Skin of body (tissue), 2 donors: ENCODE measurements around the gene PHF13.

DNA sequence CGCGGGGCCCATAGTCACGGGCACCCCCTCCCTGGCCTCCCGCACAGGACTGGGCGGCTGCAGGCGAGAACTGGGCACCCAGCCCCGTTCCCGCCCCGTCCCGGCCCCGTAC lies 6.4 kb downstream of the PLEKHG5 start:
- RAMPAGE, long total RNA: no peak

DNA sequence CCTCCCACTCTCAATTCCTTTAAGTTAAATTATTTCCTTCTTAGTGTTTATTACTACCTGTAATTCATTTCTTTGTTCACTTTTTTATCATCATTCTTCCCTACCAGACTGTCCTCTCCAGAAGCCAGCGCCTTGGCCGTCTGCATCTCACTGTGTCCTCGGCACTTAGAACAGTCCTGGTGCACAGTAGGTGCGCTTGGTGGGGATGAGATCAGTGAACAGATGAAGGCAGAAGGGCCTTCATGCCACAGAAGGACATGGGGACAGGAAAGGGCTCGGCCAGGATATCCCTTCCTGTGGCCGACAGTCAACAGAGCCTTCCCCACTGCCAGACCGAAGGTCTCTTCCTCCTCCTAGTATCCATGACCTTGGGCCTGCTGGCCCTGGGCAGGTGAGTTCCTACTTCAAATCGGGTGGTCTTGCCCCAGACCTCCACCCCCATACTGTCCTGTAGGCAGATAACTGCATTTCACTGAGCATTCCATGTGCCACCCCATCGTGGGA lies 3.7 kb downstream of the PLEKHG5 start:
- RAMPAGE, long total RNA: no peak

DNA sequence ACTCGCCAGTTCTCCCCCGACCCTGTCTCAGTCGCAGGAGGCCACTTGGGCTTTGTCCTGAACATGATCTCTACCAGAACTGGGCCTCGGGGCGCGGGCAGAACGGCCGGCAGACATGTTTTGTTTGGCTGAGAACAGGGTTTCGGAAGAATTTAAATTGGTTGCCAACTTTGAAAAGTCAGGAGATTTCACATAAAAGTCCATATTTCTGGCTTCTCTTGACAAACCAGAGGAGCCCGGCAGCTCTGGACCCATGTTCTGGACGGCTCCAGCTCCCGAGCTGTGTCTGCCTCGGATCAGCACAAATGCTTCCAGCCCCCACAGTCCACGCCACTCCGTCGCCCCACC lies 9.4 kb upstream of the PLEKHG5 start:
- RAMPAGE, long total RNA: no peak

- RAMPAGE, long total RNA: no peak
Observed at GRCh38 chr1:6585713-6586240, 6.0 kb downstream of the ZBTB48 start.

DNA sequence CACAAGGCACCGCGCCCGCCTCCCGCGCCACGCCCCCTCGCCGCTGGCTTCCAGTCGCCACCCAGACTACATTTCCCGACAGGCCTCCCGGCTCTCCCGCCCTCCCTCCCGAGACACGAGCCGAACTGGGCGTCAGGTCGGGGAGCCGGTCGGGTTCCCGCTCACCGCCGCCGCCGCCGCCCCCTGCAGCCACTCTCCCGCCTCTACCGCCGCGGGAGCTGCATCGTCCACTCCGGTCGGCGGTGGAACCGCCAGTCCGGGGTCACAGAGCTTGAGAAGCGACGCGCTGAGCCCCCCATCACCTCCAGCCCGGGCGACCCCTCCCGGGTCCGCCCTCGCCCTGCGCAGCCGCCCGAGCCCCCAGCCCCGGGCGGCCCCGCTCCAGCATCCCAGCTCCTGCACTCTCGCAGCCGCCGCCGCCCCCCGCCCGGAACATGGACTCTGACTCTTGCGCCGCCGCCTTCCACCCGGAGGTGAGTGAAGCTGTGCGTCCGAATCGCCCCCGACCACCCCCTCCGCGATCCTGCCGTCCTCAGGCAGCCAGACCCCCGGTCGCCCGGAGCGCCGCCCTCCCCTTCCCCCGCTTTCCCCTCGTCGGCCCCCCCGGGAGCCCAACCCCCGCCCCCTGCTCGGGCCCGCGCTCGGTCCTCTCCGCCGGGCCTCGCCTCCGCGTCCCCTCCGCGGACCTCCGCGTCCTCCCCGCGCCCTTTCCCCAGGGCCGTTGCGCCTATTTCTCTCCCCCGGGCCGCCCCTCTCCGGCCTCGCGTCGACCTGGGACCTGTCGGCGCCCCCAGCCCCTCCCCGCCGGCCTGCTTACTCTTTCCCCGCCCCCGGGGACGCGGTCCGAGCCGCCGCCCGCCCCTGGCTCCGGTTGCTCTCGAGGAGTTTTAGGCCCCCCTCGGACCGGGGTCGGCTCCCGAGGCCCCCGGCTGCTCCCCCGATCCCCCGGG lies at the start of gene PHF13:
Gene PHF13 (plus strand): TSS at position 99 of the 950 bp plus-strand sequence.
- RAMPAGE, long total RNA: no peak

DNA sequence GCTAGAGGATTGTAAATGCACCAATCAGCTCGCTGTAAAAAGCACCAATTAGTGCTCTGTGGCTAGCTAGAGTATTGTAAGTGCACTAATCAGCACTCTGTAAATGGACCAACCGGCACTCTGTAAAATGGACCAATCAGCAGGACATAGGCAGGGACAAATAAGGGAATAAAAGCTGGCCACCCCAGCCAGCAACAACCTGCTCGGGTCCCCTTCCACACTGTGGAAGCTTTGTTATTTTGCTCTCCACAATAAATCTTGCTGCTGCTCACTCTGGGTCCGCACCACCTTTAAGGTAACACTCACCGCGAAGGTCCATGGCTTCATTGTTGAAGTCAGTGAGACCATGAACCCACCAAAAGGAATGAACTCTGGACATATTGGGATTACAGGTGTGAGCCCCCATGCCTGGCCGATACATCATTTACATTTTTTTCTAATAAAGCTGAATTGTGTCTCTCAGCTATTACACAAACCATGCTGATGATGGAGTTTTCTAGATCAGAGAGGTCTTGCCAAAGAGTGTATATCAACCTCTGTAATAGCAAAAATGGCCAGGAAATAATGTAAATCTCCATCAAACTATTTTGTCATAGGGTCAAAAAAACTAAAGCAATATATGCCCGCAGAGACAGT lies 38.1 kb downstream of the THAP3 start:
- RAMPAGE, long total RNA: no peak

DNA sequence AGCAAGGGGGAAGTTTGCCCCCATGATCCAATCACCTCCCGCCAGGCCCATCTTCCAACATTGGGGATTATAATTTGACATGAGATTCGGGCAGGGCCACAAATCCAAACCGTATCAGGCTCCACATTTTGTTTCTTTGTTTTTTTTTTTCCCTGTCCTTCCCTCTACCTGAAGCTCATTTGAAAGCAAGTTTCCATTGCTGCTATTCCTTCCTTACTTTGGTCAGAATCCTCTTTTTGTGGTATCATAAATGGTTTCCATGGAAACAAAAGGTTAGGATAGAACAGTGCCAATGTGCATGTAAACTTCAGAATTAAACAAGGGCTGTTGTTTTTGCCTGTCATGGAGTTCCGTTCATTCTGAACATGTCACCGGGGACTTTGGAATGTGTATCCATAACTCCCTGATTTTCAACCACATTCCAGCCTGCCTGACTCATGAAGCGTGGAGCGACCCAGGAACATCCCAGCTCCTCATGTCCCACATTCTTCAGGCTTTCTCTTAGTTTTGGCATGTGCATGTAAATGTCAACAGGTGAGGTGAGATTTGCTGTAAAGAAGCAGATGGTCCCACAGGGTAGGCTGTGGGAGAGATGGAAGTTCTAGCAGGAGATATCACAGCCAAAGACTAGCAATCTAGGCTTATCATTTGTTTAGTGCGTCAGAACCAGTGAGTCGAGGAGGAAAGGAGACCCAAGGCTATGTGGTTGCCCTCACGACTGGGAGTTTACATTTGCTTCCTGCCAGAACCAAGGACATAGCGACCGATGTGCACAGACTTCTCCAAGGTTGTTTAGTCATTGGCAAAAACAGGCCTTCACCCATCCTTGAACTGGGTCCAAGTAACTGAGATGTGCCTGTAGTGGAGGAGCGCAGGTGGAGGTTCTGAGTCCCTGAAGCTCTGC lies 23.0 kb upstream of the DNAJC11 start:
- RAMPAGE, long total RNA: no peak

GRCh38 chr1:6823020-6823402 lies 37.8 kb downstream of the CAMTA1 start:
- RAMPAGE, long total RNA: no peak

DNA sequence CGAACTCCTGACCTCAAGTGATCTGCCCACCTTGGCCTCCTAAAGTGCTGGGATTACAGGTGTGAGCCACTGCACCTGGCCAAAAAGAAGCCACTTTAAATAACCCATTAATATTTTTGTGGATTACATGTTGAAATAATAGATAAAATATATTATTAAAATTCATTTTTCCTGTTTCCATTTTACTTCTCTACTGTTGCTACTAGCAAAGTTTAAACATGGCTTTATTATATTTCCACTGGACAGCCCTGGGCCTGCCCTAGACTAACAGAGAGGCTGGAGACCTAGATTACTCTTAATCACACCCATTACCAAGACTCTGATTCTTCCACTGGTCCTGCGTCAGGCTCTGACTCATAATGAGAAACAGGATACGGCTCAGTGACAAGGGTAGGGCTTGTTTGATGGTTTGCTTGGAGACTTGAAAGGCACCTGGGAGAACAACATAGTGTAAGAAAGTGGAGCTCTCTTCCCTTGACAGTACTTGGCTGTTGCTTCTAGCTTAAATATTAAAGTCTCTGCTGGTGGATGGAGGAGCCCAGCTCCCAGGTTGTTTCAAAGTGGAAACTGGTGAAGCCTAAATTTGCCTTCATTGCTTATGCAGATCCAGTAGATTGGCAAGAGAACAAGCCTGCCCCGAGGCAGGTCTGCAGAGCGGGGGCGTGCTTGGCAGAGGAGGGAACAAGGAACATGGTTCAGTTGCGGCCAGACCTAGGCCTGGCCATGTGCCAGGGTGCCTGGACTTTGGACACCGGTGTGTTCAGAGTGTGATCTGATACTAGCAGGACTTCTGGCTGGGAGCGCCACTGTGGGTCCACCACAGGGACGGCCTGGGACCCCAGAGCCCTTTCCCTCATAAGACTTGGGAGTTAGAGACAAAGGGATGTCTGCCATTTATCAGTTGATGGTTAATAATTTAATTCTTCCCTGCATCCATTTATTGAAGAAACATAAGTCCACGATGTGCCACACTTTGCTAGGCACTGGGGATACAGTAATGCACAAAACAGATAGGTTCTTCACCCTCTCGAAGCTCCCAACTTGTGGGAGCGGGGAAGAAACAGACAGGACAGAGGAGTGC lies 480.6 kb downstream of the CAMTA1 start:
- RAMPAGE, long total RNA: no peak

DNA sequence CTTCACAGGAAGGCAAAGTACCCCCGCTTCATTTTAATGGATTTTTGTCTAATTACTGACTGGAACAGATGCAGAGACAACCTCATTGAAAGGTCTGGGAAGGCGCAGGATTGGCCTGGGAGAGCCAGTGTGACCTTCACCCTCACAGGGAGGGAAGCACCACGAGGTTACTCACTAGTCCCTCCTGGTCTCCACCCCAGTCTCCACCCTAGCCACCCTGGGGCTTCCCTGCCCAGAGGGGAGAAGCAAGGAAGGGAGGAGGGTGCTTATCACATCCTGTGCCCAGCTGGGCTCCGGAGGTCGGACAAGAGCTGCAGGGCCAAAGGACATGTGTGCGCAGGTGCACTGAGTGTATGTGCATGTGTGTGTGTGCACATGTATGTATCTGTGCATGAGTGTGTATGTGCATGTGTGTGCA lies 220.1 kb upstream of the VAMP3 start:
- RAMPAGE, long total RNA: no peak

DNA sequence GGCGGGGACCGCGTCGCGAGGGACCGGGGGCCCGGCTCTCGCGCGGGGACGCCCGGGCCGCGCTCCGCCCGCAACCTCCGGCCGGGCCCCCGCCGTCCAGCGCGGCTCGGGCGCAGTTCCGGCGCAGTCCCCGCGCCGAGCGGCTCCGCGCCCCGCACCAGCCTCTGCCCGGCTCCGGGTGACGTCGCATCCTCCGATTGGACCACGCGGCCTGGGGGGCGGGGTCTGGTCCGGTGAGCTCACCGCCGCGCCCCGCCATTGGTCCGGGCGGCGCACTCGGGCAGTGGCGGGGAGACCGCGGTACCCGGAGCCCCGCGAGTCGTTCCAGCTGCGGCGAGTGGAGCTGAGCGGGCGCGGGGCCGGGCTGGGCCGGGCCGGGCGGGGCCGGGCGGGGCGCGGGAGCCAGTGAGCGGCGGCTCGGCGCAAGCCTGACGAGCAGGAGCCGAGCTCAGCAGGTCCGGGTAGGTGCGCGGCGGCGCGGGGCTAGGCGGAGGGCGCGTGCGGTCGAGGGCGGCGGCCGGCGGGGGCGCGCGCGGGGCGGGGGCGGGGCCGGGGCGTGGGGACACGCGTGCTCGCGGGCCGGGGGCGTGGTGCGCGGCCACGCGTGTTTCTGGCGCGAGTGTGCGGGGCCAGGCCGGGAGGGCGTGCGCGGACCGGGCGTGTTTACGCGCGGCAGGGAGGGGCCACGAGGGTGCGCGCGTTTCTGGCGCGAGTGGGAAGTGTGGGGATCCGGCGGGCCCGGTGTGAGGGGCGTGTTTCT lies 66.5 kb upstream of the VAMP3 start:
- RAMPAGE, long total RNA: no peak

GRCh38 chr1:7782965-7783758 lies 929 bp upstream of the PER3 start:
- RAMPAGE, long total RNA: no peak

DNA sequence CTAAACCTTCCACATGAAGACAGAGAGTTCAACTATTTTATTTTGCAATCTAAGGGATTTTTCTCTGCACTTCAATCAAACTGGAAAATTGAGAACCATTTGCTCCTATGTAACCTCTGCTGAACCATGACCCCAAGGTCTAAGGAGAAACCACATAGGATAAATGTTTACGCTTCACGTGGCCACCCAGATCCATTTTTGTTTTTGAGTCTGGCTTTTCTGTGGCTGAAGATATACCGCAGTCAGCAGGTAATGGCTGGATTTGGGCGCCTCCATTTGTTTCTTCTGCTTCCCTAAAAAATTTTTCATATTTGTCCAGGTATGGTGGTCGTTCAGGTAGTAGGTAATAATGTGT lies 13.1 kb downstream of the ERRFI1 start:
- RAMPAGE, long total RNA: no peak

- RAMPAGE, long total RNA: no peak
Observed at GRCh38 chr1:8113345-8113657, 87.2 kb upstream of the ERRFI1 start.

GRCh38 chr1:8133305-8133670 lies 107.2 kb upstream of the ERRFI1 start:
- RAMPAGE, long total RNA: no peak

DNA sequence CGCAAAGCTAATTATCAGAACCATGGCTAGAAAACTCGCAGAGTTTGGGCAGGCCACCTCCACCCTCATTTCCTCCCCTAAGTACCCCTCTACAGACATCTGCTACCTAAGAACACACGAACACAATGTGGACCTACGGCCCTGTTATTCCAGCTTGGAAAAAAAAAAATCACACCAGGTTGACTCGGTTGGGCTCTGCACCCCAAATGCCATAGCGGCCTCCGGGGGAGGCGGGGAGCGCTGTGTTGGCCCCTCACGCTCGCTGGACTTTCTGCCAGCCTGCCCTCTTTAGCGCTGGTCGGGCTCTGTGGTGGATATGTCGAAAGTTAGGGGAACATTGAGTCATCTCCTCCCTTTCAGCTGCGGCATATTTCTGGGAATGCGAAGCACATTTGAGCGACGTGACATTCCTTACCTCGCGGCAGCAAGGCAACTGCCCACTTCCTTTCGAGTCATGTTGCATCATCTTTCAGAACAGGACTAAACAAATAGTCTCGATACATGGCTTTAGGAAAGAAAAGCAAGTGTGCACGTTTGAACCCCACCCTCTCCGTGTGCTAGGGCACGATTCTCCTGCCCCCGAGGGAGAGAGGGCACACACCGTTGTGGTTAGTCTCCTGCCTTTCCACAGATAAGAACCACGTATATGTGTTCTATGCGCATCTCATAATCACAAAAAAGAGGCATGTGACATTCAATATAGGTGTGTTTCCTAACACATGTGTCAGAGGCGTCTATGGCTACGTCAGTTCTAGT lies 106.0 kb upstream of the SLC45A1 start:
- RAMPAGE, long total RNA: no peak

- RAMPAGE, long total RNA: no peak
Observed at GRCh38 chr1:8247798-8248586, 69.9 kb upstream of the SLC45A1 start.

DNA sequence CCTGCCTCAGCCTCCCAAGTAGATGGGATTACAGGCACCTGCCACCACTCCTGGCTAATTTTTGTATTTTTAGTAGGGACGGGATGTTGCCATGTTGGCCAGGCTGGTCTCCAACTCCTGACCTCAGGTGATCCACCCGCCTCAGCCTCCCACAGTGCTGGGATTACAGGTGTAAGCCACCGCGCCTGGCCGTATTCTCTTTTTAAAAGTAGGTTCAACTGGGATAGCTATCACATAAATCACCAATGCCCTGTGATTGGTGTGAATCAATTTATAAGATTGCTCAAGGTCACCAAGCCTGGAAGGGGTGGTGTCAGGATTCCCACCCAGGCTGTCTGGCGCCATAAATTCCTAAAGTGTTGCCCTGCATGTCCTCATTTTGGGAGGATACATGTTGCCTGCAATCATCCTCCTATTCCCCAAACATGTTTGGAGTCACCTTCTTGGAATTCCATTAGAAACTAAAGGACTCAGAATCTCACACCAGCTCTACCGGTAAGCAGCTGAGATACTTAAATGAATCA lies 54.3 kb upstream of the SLC45A1 start:
- RAMPAGE, long total RNA: no peak

DNA sequence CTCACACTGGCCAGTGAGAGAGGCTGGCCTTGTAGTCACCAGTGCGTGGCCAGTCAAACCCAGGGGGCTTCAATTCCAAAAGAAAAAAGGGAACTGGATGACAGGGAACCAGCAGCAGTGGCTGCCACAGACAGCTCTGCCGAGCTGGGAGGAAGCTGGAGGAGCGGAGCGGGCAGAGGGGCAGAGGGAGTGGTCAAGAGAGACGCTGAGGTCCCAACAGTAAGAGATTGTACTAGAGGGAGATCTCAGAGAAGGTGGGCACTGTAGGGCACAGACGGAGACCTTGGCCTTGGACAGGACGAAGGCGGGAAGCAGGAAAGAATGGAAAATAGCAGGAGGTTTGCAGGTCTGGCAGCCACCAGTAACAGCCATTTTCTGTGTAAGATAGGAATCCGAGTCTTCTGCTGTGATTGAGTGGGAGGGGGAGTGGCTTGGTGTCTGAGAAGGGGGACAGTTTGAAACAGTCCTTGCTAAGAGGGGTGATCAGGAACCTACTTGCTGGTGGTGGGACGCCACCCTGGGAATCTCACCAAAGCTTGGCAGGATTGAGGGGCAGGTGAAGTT lies 35.7 kb upstream of the SLC45A1 start:
- RAMPAGE, long total RNA: no peak

- RAMPAGE, long total RNA: no peak
Observed at GRCh38 chr1:8283032-8283591, 34.8 kb upstream of the SLC45A1 start.